Neural cell (in vitro differentiated cells): ENCODE measurements around the genes APC, KCNN2 and ARL14EPL.

GRCh38 chr5:110752223-110752615 lies 13.4 kb downstream of the SLC25A46 start:
- RAMPAGE, long total RNA: no peak

DNA sequence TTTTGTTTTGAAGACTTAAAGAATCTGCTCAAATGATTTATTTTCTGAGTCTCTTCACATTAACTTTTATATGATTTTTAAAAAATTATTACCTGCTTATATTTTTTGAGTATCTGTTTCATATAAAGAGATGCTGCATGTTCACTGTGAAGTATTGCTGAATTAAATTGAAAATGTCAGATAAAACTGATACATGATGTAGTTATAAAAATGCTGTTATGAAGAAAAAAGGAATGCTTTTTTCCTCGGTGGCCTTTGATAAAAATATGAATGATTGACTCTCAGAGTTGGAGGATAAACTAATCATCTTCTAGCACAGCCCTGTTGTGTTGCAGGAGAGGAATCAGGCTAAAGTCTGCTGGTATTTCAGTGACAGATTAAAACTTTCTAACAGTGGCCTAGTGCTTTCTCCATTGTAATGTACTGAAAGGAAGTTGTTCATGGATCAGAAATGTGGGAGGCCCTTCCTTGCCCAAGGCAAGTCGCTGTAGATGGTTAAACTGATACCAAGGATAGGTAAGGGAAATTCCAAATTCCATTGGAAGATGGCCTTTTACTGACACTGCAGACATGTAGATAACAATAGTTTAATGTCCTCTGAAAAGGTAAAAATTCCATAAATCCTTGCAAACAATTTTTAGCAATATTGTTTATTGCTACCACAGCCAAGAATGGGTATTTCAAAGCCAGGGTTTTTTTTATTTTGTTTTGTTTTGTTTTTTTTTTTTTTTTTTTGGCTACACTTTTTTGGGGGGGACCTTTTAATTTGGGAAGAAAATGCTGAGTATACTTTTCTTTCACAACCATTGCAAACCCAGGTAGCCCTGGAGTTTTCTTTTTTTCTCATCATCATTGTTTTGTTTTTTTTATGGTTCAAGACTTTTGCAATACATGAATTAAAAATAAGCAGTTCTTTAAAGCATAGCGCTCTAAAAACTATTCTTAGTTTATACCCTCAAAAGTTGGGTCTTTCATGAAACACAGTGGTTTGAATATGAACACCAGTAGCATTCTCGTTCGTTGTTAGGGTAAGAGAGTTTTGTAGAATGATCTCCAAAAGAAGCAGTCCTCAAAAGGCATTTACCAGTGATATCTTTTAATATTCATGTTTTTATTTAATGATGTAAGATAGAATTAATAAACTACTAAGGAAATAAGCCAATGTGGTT lies 35.4 kb downstream of the WDR36 start:
- RAMPAGE, long total RNA: no peak

GRCh38 chr5:111301981-111302488 lies 77.9 kb downstream of the CAMK4 start:
- RAMPAGE, long total RNA: no peak

- RAMPAGE, long total RNA: no peak
Observed at GRCh38 chr5:112162977-112163921, 255.8 kb downstream of the EPB41L4A start.

GRCh38 chr5:112707114-112707282 lies 30.7 kb upstream of the APC start:
- RAMPAGE, long total RNA: no peak

GRCh38 chr5:112737396-112738527 lies at the start of gene APC:
Gene APC (plus strand): TSS chr5:112737885.
- RAMPAGE, long total RNA: start-site peak on the plus strand at chr5:112737828-112738235, 6,413 and 6,181 reads in 2 replicates

- RAMPAGE, long total RNA: no peak
Observed at GRCh38 chr5:113047633-113048395, 71.2 kb downstream of the DCP2 start.

DNA sequence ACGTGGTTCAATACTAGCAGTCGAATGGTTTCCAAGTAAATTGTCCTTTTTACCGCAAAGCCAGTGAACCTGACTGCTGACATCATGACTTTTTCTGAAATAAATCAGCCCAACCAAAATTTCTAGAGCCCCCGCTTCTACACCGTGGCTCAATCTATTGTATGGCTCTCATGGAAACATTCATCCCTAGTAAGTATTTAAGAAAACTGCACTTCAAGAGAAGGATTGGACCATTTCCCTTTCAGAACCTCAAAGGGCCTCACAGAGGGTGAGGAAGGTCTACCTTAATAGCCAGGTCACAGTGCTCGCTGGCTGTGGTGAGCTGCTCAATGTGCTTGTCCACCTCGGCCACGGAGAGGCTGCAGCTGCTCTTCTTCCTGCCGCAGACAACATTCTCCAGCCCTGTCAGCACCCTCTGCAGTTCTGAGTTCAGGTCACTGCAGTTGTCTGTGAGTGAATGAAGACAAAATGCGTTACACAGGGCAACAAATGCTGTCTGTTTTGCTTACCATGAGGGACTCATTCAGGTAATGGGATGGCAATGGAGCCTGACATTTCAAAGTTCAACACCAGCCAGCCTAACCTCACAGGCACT lies 127.4 kb downstream of the DCP2 start:
- RAMPAGE, long total RNA: no peak

DNA sequence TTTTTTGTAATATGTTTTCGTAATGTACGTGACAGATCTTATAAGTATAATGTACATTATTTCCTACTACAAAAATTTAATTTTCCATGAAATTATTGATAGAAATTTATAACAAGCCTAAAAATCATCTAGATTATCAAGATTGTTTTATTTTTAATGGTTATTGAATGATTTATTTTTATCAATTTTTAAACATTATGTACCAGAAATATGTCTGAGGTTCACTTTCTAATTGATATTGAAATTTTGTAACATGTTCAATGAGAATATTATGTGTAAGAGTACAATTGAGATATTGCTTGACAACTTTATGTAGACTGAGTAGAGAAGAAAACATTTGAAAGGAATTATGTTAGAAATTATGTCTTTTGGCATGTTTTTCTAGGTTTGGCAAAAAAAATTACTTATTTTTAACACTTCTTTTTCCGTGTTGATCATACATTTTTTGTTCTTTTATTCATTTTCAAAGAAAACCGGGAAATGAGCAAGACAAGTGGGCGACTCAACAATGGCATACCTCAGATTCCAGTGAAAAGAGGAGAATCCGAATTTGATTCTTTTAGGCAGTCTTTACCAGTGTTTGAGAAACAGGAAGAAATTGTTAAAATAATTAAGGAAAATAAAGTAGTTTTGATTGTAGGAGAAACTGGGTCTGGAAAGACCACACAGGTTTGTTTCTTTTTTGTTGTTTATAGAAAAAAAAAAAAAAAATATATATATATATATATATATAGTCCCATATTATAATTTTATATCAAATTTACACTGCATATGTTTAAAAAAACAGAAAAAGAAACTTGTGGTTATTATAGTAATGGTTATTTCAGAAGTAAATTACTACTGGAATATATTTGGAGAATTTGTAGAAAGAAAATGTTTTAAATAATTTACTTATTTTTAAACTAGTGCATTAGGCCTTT lies 12.9 kb downstream of the YTHDC2 start:
- RAMPAGE, long total RNA: no peak

DNA sequence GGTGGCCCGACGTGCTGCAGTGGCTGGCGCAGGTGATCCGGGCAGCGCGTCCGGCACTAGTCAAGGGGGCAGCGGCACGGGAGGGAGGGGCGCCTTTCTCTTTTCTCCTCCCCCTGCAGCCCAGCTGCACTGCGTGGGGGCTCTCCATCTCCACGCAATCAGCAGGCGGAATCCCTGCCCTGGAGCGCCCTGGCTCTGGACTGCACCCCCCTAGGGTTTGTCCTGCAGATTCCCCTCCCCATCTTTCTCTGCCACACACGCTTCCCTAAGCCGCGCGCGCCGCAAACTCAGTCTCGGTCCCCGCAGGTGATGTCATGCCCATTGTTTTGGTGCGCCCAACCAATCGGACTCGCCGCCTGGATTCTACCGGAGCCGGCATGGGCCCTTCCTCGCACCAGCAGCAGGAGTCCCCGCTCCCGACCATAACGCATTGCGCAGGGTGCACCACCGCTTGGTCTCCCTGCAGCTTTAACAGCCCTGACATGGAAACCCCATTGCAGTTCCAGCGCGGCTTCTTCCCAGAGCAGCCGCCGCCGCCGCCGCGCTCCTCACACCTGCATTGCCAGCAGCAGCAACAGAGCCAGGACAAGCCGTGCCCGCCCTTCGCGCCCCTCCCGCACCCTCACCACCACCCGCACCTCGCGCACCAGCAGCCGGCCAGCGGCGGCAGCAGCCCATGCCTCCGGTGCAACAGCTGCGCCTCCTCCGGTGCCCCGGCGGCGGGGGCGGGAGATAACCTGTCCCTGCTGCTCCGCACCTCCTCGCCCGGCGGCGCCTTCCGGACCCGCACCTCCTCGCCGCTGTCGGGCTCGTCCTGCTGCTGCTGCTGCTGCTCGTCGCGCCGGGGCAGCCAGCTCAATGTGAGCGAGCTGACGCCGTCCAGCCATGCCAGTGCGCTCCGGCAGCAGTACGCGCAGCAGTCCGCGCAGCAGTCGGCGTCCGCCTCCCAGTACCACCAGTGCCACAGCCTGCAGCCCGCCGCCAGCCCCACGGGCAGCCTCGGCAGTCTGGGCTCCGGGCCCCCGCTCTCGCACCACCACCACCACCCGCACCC lies at the start of gene KCNN2:
KCNN2 (plus strand) TSS at position 413 of the 1,054 bp plus-strand sequence.
- RAMPAGE, long total RNA: no peak

- RAMPAGE, long total RNA: no peak
Observed at GRCh38 chr5:114411557-114412008, 49.7 kb downstream of the KCNN2 start.

GRCh38 chr5:115414941-115415868 lies 118.8 kb upstream of the CCDC112 start:
- RAMPAGE, long total RNA: no peak

DNA sequence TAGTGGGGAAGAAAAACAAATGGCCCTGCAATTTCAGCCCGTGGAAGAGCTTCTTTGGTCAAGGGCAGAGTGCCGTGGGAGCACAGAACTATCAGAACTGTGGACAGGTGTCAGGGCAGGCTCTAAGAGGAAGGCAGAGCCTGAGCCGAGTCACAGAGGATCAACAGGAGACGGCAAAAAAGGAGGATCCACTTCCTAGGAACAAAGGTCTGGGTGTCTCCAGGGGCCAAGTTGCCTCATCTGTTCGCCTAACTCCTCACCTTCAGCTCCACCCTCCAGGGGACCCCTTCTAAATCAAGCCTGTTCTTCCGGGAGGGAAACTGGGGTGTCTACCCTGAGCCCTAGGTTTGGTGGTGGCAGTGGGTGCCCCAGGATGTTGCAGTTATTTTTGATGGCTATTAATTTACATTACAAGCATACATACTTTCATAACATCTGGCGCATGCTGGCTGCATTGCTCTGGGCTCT lies 88.0 kb downstream of the FEM1C start:
- RAMPAGE, long total RNA: no peak

DNA sequence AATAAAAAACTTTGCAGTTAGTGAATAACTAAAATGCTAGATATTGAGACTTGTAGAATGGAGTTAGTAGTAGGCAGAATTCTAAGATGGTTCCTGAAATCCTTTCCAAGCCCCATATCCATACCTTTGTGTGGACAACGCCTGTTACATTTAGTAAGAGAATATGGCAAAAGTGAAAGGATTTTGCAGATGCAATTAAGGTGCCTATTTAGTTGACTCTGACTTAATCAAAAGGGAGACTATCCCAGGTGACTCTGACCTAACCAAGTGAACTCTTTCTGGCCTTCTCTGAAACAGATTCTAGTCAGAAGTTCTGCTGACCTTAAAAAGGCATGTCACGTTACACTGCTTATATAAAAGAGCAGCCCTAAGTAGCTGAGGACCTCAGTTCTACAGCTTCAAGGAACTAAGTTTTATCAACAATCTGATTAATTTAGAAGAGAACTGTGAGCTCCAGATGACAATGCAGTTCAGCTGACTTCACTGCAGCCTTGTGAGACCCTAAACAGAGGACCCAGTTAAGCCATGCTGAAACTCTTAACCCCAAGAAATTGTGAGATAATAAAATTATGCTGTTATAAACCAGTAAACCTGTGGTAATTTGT lies 5.7 kb upstream of the TICAM2 start:
- RAMPAGE, long total RNA: no peak

GRCh38 chr5:115814322-115815085 lies 2.0 kb downstream of the CDO1 start:
- RAMPAGE, long total RNA: no peak

GRCh38 chr5:116032273-116032666 lies at the start of gene ARL14EPL:
Gene ARL14EPL (plus strand): TSS chr5:116032472.
- RAMPAGE, long total RNA: no peak

GRCh38 chr5:116076510-116076963 lies 8.3 kb upstream of the COMMD10 start:
- RAMPAGE, long total RNA: no peak

- RAMPAGE, long total RNA: no peak
Observed at GRCh38 chr5:116168336-116168911, 83.6 kb downstream of the COMMD10 start.

DNA sequence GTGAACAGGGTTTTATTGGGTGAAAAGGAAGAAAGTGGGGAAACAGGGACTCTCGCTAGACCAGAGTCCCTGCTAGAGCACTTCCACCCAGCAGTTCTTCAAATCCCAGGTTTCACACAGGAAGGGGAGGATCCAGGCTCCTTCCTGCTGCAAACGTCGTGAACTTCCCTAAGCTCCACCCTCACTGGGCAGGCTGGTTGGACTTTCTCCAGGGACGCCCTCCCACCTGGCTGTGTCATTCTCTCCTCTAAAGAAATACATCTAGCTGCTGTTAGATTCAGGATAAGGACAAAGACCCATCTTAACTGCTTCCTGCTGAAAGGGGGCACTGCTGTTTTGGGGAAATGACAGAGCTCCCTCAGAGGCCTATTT lies 230.7 kb downstream of the SEMA6A start:
- RAMPAGE, long total RNA: no peak

DNA sequence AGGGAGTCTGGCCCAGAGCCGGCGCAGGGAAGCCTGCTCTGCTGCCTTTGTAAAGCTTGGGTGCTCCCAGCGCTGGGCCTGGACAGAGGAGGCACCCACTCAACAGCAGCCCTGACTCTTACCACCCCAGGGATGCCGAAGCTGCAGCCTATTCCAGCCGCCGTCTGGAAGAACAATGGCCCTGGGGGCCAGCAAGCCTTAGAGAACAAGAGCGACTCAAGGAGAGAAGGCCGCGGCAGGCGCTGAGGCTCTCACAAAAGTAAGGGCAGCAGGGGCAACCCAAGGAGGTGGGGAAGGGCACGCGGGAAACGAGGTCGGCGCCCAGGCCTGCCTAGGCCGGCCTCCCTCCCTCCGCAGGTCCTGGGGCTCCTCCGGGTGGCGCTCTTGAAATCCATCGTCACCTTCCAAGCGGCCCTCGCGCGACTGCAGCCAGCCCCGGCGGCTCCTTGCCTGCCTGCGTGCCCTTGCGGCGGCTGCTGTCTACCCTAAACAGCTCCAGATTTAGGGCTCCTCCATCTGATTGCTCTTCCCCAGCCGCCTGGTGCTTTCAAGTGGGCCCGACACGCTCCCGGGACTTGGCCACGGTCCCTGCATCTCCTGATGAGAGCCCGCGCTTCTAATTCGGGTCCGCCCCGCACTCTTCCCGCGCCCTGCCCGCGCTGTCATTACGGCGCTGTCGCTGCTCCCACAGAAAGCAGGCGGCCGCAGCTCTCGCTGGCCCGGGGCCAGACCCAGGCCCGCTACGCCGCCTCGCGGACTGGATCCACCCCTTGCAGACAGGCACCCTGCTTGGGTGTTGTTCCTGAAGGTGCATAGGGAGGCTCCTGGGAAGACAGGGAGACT lies 213.3 kb downstream of the SEMA6A start:
- RAMPAGE, long total RNA: no peak